Right common carotid artery plus branches (tissue), 1 donor: ENCODE results near the gene APOD.

- PRO-cap, result unidirectional peak, minus-strand start at chr3:194688441
Measured at GRCh38 chr3:194688342-194688500, 2.5 kb downstream of the FAM43A start.

- PRO-cap, result no peak
Measured at GRCh38 chr3:194840929-194841577, 155.4 kb downstream of the FAM43A start.

DNA sequence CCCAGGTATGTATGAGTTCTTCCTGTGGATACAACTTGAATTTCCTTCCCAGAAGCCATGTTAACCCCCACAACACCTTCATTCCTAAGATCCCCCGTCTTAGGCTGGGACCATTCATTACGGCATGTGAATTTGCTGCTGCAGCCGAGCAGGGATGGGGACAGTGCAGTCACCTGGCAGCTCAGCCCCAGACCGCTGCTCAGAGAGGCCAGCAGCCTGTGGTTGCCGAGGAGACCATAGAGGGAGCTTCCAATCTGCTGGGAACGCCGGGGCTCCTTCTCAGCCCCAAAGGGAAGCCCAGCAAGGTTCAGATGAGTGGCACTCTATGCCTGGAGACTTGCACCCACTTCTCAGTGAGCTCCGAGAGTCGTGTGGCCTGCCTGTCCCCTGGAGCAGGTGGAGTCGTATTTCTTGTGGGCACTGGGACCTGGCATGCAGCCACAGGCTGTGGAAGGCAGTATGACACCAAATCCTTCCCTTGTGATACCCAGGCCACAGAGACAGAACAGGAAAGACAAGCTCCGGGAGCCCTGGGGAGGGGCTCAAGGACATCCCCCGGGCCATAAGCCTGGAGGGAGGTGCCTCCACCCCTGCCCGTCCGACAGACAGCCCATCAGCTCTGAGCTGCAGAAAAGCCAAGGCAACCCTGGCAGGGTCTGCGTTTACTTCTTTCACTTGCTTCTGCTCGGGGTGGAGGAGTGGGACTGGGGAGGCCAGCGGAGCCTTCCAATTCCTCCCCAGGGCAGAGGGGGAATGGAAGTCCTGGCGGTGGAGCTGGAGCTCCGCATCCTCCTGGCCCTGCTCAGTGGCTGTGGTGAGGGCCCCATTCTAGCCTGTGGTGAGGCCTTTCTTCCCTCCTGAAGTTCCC, 167.4 kb downstream of the FAM43A start:
- PRO-cap, result no peak

DNA sequence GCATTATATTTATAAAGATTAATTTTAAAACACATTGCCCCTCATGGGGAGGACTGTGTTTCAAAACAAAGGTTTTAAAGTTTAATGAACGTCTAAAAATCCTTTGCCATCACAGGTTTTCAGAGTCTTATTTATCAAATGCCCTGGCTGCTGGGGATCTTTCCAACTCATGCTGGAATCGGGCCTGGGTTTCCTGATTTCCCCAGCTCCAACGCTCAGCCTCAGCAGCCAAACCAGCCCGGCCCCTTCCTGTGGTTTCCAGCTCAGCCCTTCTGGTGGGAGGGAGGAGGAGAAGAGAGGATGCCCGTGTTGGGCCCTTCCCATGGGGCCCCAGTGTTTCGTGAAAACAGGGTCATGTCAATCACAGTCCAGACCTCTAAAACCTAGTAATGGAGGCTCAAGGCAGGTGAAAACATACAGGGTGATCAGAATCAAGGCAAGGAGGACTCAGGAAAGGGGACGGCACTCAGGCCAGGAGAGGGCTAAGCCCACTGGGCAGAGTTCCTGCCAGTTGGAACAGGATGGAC, 194.3 kb downstream of the FAM43A start:
- PRO-cap, result no peak

DNA sequence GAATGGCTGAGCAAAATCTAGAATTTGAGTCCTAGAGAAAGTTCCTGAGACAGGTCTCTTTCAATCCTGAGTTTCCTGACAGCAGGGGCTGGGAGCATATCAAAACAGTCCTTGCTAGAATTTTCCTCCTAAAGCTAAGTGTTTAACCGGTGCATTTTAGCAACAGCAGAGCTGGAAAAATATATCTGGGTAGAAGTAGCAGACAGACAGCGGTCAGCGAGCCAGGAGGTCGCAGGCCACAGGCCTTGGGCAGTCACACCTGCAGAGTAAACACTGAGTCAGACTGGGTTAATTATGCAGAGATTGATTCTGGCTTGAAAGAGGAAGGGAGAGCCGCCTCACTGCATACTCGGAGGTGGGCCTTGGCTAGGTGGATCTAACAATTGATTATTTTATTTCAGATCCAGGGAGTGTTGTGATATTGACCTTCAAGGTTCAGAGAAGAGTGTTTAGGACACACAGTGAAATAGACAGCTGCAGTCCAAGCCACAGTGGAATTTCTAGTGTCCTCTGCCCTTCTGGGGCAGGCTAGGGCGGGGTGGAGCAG, 237.5 kb downstream of the XXYLT1 start:
- PRO-cap, result no peak

GRCh38 chr3:195079883-195081306, 190.6 kb downstream of the XXYLT1 start:
- PRO-cap, result no peak

GRCh38 chr3:195178018-195178880, 92.7 kb downstream of the XXYLT1 start:
- PRO-cap, result no peak

- PRO-cap, result no peak
Measured at GRCh38 chr3:195242720-195243000, 28.3 kb downstream of the XXYLT1 start.

GRCh38 chr3:195329435-195330589, 58.9 kb upstream of the XXYLT1 start:
- PRO-cap, result no peak

- PRO-cap, result no peak
Measured at GRCh38 chr3:195563652-195563851, 20.2 kb downstream of the APOD start.

GRCh38 chr3:195583063-195583445, 686 bp downstream of the APOD start:
- PRO-cap, result no peak

GRCh38 chr3:195583689-195584249, at the start of gene APOD:
Gene APOD, minus strand, starts transcription at chr3:195583940.
- PRO-cap, result unidirectional peak, minus-strand start at chr3:195583940; unidirectional peak, minus-strand start at chr3:195583967

DNA sequence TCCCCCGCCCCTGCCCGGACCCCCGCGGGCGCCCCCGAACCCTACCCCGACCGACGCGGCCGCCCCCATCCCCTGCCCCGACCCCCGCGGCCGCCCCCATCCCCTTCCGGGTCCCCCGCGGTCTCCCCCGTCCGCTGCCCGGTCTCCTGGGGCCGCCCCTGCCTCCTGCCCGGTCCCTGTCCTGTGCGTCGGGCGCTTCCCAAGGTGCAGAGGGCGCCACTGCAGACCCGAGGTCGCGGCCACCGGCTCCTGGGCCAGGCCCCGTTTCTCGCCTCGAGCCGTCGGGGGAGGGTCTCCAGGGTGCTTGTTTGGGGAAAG, 51.6 kb upstream of the APOD start:
- PRO-cap, result no peak

GRCh38 chr3:195644708-195645743, 61.3 kb upstream of the APOD start:
- PRO-cap, result no peak

GRCh38 chr3:195689369-195690095, 31.2 kb upstream of the MUC20 start:
- PRO-cap, result no peak

DNA sequence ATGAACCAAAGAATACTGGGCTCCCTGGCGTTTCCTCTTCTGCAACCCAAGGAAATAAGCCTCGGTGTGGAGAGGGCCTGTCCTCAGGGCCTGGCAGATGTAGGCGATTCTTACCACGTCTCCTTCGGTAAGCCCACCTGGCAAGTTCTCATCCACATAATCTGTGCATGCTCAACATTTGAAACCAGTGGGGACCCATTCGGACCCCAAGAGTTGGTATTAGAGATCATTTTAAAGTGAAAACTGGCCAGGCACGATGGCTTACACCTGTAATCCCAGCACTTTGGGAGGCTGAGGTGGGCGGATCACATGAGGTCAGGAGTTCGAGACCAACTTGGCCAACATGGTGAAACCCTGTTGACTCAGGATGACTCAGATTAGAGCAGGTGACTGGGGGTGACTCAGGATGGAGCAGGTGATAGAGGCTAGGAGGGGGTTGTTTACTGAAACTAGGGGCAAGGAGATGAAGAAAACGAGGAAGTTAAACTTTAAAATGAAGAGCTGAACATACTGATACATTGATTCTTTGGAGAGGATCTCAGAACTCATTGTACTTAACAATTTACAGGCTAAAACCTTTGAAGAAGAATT, 4.9 kb upstream of the MUC20 start:
- PRO-cap, result no peak

GRCh38 chr3:195805300-195805638, 6.5 kb downstream of the MUC4 start:
- PRO-cap, result no peak

DNA sequence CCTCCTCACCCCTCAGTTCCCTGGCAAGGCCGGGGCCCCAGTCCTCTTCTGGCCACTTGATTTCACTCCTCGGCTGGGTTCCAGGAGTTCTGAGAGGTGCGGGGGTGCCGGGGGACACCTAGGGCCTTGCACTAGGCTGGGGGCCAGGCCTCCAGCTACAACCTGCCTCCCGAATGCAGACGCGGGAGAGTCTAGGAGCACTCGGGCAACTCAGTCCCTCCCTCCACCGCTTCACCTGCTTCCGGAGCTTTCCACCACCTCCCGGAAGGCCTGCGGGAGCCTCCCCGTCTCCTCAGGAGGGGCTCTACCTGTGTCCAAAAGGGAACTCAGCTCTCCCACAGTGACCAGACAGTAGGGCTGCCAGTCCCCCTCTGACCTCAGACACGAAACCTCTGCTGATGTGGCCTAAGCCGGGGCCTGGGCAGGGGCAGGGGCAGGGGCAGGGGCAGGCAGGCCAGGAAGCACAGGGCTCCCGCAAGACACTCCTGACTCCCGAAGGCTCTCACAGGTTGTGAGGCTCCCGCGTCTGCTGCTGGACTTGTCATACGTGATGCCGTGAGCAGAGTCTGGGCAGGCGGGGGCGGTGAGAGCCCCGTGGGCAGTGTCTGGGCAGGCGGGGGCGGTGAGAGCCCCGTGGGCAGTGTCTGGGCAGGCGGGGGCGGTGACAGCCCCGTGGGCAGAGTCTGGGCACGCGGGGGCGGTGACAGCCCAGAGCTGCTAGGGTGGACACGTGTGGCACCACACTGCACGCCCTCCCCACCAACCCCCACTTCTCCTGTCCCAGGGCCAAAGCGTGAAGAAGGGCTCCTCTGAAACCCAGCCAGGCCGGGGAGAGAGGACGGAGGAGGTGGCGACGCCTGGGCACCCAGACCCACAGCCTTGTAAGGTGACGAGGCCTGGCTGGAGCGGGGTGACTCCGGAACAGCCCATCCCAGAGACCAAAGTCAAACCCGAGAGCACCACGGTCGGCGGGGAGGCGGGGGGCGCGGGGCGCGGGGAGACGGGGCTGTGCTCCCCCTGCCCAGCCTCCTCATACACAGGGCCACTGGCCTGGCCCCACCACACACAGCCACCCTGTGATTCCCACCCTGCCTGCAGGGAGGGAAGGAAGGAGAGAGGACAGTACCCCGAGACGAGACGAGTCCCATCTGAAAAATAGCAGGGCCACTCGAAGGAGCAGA, 35.1 kb downstream of the TNK2 start:
- PRO-cap, result no peak

- PRO-cap, result no peak
Measured at GRCh38 chr3:195876503-195877060, 31.8 kb downstream of the TNK2 start.

DNA sequence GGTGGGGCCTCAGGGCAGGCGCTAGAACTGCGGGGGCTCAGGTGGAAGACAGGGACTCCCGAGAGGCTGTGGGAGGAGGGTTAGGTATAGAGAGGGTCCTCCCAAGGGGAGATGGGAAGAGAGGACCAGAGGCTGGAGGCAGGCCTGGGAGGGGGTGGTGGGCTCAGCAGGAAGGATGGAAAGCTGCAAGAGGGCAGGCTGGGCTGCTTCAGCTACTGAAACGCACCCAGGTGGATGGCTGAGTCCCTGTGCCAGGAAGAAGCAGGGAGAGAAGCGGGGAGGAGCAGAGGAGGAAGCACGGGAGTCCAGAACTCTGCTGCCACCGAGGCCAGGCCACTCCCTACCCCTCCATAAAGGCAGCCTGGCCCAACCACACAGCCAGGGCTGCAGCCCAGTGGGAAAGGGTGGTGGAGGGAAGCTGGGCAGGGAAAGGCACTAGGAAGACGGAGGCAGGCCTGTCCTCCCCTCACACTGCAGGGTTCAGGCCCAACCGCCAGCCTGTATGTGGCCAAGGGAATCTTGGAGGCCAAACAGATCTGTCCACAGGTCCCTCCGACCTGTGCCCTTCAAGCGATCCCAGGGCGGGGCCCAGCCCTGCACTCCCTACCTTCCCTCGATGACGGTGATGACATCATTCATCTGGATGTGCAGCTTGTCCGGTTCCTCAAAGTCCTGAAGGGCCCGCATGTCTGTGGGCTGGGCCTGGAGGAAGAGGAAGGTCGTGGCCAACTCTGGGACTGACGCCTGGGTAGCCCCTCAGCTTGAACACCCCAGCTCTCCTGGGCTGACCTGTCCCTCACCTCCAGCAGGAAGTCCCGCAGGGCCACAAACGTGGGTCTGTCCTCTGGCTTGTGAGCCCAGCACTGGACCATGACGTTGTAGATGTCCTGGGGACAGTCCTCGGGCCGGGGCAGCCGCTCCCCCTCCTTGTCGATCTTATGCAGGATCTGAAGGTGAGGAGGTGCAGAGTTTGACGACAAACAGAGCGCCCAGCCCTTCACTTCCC, 30.4 kb downstream of the TNK2 start:
- PRO-cap, result no peak